Neural cell (in vitro differentiated cells): ENCODE results near the genes F2R and AP3B1.

- RAMPAGE, long total RNA: no peak
These were observed 245.8 kb downstream of the ENC1 start for GRCh38 chr5:74394777-74395141.

- RAMPAGE, long total RNA: no peak
These were observed 51.0 kb downstream of the ENC1 start for GRCh38 chr5:74589305-74590090.

DNA sequence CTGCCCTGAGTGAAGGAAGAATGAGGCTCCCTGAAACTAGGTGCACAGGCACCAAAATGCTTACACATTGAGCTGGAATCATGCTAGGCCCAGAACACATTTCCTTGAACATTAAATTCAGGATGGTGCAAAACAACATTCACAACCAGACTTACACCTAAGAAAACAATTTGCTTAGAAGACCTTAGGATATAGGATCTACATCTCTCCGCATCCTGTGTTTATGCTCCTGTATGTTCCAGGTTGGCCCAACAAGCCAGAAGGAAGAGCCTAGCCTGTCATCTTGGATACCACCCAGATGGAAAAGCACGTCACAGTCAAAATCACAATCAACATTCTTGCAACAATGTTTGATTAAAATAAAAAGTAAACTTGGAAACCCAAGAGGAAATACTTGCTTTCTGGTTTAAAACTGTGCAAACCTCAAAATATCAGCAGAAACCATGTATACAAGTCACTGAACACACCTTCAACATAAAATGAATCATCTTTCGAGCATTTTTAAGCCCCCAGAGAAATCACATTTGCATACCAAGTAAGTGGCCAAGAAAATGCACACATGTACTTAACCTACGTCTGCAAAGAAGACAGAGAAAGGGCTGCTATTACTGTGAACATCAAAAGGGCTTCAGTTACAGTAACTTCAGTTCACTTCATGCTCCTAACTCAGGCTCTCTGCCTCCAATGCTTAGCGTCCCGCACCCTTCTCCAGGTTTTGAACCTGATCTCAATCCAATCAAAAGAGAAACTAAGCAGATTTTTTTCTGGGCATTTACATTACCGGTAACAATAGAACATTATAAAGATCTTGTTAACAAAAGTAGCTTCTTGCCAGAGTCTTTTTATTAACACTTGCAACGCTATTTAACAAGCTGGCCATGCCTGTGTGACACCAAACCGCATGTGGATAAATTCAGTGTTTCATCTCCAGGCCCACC is 1.5 kb downstream of the ENC1 start:
- RAMPAGE, long total RNA: no peak

- RAMPAGE, long total RNA: no peak
These were observed 2.5 kb downstream of the GCNT4 start for GRCh38 chr5:75049929-75050231.

GRCh38 chr5:75354864-75355748 is 18.1 kb downstream of the HMGCR start:
- RAMPAGE, long total RNA: no peak

GRCh38 chr5:75356053-75356724 is 19.2 kb downstream of the HMGCR start:
- RAMPAGE, long total RNA: no peak

- RAMPAGE, long total RNA: no peak
These were observed 39.7 kb downstream of the POC5 start for GRCh38 chr5:75677404-75678101.

- RAMPAGE, long total RNA: no peak
These were observed 13.7 kb upstream of the F2RL2 start for GRCh38 chr5:76636774-76637359.

DNA sequence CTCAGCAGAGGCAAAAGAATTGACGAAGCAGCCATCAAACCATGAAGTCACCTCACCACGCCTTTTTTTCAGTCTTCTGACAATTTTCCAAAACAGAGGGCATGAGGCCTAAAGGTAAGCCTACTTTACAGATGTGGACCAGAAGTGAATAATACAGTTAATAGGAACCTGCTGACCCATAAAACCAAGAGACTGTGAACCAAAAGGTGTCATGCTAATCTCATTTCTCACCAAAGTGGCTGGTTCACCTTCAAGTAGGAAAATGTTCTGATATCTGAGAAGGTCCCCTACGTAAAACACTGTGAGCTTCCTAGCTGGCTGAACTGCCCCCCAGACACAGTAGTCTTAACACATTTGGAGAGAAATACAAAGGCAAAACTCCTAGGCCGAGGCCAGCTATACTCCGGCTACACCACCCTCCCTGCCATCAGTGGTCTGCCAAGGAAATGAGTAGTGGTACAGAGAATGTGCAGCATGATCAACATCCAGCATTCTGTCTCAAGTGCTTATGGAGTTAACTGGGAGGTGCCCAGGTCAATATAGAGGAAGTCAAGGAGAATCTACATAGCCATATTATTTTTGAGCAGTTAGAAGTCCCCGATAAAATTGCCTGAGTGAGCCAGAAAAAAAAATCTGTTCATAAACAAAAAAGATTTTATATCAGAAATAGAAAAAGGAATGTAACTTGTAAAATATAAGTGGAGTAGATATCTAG is 19.4 kb upstream of the F2RL2 start:
- RAMPAGE, long total RNA: no peak

DNA sequence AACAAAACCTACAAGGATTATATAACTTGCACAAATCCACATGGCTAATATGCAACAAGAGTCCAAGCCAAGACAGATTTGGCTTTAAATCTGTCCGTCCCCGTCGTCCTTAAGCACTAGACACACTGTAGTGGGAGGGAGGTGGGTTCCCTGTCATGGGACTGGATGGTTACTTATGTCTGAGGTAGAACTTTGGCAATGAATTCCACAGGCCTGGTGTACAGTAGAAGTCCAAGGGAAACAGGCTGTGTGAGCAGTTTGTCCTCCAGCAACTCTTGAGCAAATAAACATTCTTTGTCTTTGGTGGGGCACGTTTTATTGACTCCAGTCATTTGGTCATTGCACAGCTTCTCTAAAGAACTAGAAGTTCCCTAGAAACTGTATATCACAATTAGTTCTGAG is 24.9 kb upstream of the F2R start:
- RAMPAGE, long total RNA: no peak

- RAMPAGE, long total RNA: start-site peak on the plus strand at chr5:76716110-76716182, 579 and 721 reads in 2 replicates
These were observed at the start of gene F2R for GRCh38 chr5:76715526-76716516. Gene F2R (plus strand): TSS chr5:76716126.

DNA sequence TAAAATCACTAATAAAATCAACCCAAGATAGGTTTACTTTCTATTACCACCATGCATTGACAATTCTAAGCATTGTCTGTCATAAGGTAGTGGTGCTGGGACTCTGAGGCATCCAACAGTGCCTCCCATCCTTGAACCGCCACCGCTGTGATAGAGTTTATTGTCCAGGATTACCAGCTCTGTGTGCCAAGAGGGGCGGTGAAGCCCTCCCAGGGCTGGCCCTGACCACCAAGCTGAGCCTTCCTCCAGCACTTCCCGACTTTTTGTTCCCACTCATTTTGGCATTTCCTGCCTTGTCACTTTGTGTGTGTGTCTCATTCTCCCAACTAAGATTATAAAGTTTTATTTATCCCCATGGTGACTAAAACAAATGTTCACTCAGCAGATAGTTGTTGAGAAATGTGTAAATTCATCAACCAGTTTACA is 2.4 kb downstream of the F2R start:
- RAMPAGE, long total RNA: no peak

- RAMPAGE, long total RNA: no peak
These were observed 45.9 kb upstream of the ZBED3 start for GRCh38 chr5:77132650-77133628.

DNA sequence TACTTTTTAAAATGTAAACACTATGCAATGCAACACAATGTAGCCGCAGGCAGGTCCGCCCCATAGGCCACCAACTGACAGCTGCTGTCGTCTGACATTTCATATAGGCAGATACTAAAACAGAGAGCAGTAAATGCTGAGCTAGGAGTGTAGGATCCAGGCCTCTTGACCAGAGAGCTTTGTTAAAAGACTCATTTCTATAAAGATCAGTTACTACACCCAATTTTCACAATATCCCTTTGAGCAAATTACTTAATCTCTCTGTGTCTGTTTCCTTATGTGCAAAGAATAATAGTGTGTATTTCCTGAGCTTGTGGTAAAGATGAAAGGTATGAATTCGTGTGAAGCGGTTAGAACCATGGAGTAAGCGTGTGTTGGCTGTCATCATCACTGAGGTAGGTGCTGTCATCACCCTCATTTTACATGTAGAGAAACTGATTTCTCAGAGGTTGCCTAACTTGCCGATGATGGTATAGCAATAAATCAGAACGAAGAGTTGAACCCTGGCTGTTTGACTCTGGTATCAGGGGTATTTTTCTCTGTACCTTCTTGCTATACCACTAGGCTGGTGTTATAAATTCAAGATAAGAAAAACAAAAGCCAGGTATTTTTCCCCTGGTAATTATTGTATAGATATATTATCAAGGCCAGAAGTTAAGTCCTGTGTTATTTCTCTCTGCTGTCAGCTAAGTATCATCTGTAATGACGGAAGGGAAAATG is 55.1 kb upstream of the PDE8B start:
- RAMPAGE, long total RNA: no peak

DNA sequence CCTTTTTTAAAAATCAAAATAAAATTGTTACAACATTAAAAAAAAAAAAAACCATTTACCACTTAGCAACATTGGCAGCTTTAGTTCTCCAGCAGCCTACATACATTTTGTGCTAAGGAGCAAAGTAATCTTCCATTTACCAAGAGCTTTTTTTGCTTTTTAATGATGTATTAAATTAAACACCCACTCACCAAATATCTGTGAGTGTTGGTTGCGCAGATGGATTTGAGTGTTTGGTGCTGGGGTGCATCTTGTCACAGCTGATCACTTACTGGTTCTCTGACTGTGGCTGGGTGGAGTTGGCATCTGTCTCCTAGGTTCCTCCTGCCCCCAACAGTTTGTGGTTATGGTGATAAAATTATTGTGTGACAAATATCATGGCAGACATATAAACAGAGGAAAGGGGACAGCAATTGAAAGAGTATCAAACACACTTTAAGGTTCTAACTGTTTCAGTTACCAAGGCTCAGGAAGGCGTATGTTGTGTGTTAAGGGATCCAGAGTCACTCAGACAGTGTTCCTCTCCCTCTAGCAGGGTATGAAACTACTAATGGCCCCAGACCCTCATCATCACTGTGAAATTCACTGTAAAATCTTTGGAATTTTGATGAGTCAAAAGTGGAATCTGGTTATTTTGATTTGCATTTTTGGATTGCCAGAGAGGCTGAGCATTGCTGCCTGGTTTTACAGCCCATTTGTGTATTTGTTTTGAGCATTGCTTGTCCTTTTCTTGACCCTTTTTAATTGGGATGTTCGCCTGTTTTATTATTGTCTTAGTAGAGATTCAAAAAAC is 81.7 kb downstream of the PDE8B start:
- RAMPAGE, long total RNA: no peak

DNA sequence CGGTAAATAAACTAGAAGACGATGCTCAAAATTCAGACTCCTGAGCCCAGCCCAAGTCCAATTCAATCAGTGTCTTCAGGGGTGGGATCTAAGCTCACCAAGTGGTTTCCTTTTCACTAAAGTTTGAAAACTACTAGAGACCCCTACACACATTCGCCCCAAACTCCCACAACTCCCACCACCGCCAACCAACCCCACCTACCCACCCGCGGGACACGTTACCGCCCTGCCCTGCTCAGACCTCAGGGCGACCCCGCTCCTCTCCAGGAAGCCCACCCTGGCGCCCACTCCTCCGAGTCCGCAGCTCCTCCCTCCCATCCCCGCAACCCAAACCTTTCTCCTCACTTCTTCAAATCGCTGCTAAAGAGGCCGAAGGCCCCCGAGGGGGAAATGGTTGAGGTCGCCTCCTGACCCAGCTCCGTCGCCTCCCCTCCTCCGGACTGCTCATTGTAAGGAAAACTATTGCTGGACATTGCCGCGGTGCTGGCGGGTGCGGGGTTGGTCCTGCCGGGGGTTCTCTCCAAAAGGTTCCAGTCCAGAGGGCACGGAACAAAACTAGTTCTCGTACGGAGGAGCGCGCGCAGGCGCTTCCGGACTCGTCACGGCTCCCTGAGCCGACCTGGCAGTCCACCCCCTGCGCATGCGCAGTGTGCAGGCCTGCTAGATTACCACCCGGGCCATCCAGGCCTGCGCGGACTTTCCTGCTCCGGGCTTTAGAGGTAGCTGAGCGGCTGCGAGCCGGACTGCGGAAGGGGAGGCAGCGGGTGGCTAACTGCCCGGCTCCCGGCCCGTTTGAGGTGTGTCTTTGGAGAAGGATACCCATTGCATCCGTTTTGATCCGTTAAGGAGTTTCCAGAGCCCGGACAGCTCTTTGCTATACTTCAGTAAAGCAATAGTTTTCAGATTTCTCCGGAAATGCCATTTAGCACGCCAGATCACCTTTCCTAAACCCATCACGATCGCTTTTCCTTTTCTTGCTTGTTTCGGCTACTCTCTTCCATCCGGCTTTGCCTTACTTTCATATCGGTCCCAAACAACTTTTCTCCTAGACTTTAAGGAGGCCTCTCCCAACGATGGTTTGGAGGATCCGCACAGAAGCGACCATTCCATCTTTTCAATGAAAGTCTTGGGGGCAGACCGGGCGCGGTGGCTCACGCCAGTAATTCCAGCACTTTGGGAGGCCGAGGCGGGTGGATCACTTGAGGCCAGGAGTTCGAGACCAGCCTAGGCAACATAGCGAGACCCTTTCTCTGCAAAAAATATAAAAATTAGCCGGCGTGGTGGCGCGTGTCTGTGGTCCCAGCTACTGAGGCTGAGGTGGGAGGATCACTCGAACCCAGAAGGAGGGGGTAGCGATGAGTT is at the start of gene AP3B1:
TSS of gene AP3B1 (minus strand) at position 592 of the 1,362 bp plus-strand sequence.
- RAMPAGE, long total RNA: no peak

- RAMPAGE, long total RNA: no peak
These were observed 121.3 kb downstream of the LHFPL2 start for GRCh38 chr5:78527026-78527939.

- RAMPAGE, long total RNA: no peak
These were observed 99.6 kb downstream of the LHFPL2 start for GRCh38 chr5:78548853-78549484.

GRCh38 chr5:78574802-78575210 is 73.8 kb downstream of the LHFPL2 start:
- RAMPAGE, long total RNA: no peak

DNA sequence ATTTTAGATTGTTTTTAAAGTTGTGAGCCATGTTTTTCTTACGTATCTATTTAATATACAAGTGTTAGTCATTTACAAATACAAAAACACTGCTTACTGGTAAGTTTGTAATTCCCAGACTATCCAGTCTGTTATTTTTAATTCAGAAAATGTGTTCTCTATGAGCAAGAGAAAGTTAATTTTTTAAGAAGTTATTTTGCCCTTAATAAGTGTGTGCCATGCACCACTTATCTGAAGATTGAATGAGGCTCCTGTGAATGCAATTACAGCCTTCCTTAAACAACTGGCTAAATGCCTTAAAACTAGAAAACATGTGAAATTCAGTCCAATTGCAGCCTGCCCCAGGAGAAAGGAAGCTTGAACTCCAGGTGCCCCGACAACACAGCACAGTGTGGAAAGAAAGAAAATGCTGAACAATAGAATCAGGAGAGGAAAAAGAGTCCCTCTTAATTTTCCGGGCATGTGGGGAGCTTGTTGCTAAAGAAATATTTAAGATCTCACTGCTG is 8.9 kb downstream of the LHFPL2 start:
- RAMPAGE, long total RNA: no peak